ENCODE measurements around the genes SPOCK1, CDC23 and REEP2.

GRCh38 chr5:136191392-136192858 is 1.0 kb downstream of the SMIM32 start:
- PRO-cap = no peak

DNA sequence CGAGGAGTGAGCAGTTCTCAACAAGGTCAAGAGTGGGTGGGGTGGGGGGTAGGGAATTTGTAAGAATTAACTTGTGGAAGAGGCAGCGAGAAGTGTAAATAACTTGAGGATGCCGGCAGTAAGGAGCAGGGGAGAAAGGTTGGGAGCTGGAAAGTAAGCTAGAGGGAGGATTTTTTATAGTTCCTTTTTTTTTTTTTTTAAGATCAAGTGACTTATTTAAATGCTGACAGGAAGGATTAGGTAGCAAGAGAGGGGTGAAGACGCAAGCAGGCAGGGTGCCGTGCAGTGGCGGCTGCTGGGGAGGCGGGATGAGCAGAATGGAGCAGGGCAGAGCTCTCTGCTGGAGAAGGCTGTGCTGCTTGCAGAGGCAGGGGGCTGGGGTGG is 35.3 kb upstream of the SMIM32 start:
- PRO-cap = no peak

DNA sequence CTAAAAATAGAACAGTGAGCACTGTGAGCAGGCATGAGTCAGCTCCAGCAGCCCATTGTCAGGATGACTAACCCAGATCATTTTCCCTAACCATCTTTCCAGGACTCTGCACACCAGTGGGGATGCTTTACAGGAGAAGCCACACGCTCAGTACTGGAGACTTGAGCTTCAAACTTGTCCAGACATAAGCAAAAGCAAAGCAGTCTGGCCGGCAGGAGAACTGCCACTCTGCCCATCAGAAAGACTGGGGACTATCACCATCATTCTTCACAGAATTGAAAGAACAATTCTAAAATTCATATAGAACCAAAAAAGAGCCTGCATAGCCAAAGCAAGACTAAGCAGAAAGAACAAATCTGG is 446.3 kb upstream of the TRPC7 start:
- PRO-cap = no peak

- PRO-cap = no peak
These were observed 166.0 kb downstream of the SPOCK1 start for GRCh38 chr5:137333147-137333461.

DNA sequence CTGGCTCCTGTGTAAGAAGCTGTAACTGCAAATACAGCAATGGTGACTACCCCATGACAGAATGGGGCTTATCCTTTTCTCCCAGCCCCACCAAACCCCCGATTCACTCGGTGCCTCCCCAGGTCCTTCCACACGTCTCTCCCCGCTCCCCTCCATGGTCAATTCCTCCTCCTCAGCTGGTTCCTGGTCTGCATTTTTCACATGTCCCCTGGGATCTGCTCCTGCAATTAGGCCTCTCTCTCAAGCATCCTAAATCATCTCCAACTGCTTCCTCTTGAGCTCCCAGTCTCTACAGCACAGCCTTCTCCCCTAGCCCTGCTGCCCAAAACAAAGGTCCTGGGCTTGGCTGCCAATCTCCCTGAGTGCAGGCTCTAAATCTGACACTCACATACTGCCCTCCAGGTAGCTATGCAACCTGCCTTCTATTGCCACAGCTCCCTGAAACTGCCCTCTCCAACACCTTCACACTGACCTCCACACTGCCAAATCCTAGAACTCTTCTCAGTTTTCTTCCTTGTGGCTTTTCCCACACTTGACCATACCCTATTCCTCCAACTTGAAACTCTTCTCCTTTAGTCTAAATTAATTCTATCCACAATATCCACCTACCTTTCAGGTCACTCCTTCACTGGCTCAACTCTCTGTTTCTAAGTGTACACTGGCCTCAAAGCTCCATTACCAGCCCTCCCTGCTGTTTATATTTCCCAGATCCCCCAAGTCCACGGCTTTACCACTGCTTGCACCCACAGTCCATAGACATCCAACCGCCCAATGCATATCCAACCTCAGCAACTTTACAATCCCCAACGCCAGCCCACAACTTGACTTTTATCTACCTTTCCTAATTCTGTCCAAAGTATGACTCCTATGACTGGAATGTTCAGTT is 107.4 kb downstream of the SPOCK1 start:
- PRO-cap = no peak

DNA sequence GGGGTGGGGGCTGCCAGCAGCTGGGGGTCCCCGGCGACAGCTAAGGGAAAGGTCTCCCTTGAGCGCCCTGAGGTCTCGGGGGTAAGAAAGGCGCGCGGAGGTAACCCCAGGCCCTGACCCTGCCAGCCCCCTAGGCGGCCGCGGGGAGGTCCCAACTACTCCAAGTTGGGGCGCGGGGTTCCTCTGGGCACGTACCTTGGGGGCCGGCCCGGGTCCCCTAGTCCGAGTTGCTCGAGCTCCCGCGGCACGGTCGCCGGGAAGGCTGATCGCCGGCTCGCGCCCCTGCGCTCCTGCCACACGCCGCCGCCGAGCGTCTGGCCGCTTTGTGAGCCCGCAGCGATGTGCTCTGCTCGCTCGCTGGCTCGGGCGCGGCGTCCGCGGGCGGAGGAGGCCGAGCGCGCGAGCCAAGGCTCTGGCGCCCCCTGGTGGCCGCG is at the start of gene SPOCK1:
Gene SPOCK1, minus strand, starts transcription at position 343 of the 434 bp plus-strand sequence.
- PRO-cap = no peak

DNA sequence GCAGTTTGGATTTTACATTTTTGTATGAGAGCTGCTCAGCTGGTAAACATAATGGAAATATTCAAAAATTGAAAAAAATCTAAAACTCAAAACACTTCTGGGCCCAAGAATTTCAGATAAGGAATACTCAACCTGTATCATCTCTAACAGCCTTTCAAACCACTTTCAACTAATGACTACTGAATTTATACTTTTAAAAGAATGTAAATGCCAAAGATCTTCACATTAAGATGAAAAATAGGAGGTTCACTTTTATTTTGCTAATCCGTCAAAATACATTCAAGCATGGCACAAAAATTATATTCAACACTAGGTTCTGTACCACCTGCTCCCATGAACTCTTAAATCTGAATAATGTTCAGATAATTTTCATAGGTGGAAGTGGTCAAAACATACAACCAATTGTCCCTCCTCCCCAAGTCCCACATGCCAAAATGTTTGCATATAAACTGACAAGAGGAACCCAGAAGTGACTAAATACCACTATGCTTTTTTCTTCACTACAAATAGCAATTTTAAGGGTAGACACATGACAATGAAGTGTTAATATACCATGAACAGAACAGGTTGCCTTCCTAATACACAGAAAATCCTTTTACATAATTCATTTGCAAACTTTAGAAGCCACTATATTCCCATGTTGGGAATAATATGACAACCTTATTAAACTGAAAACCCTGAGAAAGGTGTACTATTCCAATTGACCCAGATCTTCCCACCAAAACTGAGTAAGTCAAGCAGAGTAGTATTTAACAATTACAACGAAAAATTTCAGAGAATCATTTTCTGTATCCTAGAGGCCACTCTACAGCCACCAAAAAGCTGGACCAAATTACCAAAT is 3.7 kb downstream of the HNRNPA0 start:
- PRO-cap = no peak

DNA sequence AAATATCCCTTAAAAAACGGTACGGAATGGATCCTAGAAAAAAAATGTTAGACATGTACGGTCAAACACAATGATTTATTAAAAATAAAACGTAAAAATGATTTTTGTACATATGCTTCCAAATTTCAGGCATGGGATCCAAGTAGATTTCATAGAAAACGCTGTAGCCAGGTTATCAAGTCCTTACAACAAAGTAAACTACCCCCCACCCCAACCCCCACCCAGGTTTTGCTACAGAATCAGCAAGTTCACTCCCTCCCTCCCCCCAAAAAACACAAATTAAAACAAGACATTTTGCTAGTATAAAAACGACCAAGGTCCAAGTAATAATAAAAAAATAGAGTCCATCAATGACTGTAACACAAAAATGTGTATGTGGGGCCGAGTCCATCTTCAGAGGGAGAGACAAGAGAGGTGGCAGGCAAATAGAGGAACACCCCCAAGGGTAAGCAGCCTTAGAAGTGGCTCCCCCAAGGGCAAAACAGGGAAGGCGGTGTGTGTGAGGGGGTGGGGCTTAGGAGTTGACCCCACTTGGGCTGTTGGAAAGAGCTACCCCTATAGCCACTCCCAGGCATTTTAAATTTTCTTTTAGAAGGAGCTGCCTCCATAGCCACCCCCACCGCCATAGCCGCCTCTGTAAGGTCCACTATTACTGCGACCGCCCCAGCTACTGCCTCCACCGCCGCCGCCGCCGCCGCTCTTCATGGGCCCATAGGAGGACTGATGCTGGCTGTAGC is 1.4 kb downstream of the HNRNPA0 start:
- PRO-cap = no peak

- PRO-cap = no peak
These were observed 30.7 kb upstream of the MYOT start for GRCh38 chr5:137836890-137837472.

- PRO-cap = no peak
These were observed 29.6 kb upstream of the MYOT start for GRCh38 chr5:137838050-137838551.

DNA sequence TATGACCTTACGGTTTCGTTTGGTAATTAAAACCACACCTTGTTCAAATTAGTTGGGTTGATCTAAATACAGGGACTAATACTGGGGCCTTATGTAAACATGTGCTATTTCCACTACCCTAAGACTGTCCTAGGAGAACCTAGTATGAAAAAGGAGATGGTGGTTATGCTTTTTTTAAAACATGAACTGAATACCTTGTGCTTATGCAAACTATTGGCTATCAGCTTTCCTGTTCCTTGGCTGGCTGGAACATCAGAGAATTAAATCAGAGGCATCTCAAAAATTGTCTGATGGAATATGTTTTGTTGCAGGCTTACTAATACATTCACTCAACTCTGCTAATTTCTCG is 3.9 kb downstream of the MYOT start:
- PRO-cap = no peak

DNA sequence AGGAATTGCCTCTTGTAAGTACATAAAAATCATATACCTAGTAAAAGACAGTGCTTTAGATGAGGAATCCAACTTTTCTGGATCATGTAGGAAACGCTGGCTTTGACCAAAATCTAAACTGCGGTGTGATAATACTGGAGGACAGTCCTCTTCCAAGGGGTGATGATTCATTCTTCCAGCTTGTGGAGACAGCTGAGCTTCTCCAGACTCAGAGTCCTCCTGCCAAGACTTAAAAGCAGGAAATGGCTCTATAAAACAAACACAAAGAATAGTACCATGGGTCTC is 64.8 kb downstream of the PKD2L2 start:
- PRO-cap = no peak

GRCh38 chr5:138024243-138024487 is 8.7 kb downstream of the FAM13B start:
- PRO-cap = no peak

DNA sequence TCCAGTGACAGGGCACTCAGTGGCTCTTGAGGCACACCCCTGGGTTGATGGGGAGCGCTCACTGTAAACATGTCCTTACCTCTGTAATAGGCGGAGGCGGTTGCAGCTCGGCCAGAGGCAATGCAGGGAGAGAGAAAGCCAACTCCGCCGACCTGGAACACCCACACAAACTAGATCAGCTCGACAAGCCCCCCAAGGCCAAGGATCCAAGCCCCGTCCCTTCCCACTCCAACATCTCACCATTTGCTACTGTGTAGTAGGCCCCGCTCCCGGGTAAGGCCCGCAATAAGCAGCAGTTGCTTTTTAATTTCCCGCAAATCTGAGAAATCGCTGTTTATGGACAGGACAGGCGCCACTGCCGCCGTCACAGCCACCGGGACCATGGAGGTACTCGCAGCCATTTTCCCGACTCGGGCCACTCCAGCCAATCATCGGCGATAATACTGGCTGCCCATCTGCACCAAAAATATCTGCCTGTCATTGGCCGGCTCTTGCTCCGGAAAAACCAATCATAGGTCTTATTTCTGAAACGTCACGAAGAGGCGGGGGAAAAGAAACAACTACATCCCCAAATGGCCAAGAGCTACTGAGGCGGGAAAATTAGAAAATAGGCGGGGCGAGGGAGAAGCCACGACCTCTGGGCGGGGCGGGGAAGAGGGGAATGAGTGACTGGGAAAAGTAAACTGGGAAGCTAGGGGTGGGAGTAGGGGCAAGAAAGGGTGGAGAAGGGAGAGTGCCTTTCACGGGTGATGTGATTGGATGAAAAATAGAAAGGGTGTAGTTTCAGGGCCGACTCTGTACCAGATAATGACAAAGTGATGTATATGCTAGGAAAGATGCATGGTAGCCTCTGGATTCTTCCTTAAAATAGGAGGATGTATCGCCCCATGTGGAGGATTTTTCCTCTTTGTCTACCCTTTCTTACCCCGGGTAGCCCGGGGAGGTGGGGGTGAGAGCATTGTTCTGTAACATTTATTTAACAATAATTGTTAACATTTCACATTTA is at the start of gene CDC23:
Gene CDC23, minus strand, starts transcription at position 412 of the 1,006 bp plus-strand sequence.
- PRO-cap = no peak

GRCh38 chr5:138222767-138223356 is 9.7 kb upstream of the CDC23 start:
- PRO-cap = no peak

DNA sequence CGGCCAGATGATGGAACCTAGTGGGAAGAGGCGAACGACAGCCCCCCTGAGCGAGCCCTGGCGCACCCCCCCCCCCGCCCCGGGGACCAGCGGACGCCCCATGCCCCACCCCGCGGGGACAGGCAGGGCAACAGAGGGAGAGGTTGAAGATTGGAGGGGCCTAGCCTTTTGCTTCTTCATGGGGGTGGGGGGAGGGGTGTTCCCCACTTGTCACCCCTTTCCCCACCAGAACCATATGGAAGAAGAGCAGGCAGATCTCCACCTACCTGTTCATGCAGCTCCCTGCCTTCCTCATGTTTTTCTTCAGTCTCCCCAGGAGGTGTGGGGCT is 423 bp downstream of the FAM53C start:
- PRO-cap = no peak

GRCh38 chr5:138429310-138430254 is 9.3 kb upstream of the REEP2 start:
- PRO-cap = no peak

DNA sequence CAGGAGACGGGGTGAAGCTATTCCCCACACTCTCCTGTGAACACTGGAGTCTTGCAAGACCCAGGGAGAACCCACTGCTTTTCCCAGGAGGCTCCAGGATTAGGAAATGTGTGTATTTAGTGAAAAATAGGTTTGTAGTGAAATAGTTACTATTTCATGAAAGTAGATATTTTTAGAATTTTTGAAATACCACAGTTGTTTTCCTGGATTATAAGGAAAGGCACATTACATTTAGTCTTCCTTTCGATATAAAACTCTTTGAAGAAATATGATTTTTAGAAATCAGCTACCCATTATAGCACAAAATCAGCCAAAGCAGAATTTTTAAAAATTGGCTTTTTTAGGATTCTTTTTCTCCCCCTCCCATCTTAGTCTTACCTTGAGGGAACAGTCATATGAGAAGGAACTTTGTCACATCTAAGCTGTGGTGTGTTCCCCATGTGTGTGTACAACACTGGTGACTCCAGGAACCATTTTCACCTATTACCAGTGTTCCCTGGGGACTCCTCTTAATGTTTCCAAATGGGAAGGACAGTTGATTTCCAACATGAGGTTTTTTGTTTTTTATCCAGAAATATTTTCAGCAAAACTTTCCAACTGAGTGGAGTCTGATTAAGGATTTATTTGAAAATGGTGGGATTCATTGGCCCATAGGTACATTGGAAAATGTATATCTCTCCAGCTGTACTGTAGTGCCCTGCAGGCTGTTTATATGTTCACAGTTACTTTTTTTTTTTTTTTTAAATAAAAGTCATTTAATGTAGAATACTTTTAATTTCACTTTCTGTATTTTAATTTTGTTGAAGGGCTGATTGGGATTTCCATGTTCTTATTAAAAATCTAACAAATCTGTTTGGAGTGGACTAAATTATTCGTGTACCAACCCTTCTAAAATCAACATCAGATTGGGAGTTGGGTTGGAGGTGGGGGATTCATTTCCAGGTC is 2.4 kb upstream of the REEP2 start:
- PRO-cap = no peak

DNA sequence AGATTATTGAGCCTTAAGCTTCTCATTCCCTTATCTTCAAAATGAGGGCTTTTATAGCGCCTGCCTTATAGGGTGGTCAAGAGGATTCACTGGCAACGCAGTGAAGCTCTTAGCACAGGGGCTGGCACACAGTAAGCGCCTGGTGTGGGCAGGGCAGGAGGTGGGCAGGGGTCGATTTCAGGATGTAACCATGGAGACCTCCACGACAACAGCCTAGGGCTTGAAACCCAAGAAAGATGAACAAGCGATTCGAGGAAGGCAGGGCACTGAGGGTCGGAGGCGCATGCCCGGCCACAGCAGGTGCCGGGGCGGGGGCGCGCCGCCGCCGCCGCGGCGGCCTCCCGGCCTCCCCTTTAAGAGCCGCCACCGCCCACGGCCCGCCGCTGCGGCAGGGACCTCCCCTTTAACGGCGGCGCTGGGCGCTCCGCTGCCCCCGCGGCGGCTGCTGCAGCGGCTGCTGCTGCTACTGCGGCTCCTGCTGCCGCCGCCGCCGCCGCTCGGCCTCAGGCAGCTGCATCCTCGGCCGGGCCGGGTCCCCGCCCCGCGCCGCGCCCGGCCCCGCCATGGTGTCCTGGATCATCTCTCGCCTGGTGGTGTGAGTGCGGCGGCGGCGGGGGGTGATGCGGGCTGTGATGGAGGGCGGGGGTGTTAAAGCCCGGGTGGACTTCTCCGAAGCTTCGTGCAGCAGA is at the start of gene REEP2:
Gene REEP2, plus strand, starts transcription at position 412 of the 689 bp plus-strand sequence.
- PRO-cap = no peak

DNA sequence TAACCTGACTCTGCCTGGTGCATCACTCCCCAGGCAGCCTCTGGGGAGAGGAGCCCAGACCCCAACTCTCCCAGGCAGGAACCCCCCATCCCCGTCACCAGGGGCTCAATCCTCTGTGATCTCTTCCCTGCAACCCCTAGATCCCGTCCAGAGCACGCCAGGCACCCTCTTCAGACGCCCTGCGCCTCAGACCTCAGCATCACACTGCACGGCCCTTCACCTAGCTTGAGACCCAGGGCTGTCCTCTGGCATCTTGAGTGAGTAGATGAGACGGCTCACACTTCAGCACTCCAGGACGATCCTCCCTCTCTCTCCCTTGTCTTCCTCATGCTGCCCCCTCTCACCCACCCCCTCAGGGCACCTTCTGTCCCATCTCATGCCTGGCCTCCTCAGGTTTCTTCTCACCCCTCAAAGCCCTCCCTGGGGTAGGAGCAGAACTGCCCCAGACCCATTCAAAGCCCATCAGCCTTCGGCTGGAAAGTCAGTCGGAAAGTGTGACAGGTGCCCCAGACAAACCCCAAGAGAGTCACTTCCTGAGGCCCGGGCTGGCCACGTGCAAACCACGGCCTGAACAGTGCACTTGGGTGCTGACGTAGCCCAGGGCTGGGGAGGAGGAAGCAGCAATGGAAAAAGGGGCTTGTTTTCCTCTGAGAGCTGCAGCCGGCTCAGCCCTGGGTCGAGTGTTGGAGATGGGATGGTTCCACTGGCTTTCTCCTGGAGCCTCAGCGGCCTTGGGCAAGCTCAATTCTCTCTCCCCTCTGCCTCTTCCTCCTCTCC is 6.2 kb upstream of the EGR1 start:
- PRO-cap = no peak

Measured in peritoneum (tissue), 1 donor.